Measurements from ENCODE around the genes FOXE1 and HEMGN.

DNA sequence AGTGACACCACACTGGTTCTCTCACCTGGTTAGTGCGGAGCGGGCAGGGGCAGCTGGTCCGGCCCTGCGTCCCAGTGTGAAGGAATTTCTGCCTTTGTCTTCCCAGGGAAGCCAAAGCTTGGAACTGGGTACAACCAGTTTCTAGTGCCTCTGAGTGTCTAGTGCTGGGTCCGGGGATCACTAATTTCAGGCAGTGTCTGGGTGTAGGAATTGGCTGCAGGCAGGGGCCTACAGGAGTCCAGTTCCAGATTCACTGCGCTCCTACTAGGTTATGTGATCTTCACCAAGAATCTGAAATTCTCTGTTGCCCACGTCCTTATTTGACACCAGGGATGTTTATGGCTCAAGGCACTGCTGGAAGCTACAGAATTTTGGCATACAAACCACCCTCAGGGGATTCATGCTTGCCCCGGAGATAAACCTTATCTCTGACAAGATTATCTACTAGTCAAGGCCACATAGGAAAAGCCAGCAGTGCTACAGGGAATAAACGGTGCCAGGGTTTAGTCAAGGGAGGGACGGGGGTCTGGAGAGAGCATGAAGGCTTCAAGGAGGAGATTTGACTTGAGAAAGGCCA lies 120.5 kb upstream of the ERCC6L2 start:
- PRO-cap = no peak

DNA sequence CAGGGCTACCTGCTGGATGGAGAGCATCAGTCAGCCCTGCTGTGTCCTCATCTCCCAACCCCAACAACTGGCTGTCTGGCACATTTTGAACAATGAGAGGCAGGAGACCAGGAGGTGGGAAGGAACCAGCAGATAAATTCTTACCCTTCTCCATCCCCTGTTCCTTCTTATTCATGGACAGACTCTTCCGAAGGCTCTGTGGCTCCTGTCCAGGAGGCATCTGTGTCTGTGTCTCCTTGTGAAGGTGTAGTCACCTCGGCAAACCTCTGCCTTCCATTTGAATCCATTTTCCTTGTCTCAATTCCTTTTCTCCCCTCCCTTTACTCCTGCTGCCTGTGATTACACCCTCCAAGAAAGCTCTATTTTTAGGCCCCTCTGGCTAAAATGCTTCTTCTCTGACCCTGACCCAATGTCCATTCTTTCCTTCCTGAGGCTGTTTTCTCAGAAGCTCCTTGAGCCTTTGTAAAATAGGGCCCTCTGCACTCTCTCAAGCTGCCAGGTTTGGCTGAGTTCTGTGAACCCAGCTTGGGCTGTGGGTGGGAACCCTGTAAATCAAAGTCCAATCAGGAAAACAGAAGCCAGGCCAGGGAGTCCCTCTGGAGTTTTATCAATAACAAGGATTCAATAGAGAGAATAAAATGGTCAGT lies 43.9 kb upstream of the ERCC6L2 start:
- PRO-cap = no peak

- PRO-cap = no peak
Measured at GRCh38 chr9:95960766-95961350, 85.4 kb downstream of the ERCC6L2 start.

- PRO-cap = no peak
Measured at GRCh38 chr9:96009705-96010247, 134.3 kb downstream of the ERCC6L2 start.

- PRO-cap = no peak
Measured at GRCh38 chr9:96073417-96074002, 198.0 kb downstream of the ERCC6L2 start.

- PRO-cap = no peak
Measured at GRCh38 chr9:96087470-96088229, 212.2 kb downstream of the ERCC6L2 start.

GRCh38 chr9:96408658-96409065 lies 9.5 kb downstream of the ZNF367 start:
- PRO-cap = no peak

DNA sequence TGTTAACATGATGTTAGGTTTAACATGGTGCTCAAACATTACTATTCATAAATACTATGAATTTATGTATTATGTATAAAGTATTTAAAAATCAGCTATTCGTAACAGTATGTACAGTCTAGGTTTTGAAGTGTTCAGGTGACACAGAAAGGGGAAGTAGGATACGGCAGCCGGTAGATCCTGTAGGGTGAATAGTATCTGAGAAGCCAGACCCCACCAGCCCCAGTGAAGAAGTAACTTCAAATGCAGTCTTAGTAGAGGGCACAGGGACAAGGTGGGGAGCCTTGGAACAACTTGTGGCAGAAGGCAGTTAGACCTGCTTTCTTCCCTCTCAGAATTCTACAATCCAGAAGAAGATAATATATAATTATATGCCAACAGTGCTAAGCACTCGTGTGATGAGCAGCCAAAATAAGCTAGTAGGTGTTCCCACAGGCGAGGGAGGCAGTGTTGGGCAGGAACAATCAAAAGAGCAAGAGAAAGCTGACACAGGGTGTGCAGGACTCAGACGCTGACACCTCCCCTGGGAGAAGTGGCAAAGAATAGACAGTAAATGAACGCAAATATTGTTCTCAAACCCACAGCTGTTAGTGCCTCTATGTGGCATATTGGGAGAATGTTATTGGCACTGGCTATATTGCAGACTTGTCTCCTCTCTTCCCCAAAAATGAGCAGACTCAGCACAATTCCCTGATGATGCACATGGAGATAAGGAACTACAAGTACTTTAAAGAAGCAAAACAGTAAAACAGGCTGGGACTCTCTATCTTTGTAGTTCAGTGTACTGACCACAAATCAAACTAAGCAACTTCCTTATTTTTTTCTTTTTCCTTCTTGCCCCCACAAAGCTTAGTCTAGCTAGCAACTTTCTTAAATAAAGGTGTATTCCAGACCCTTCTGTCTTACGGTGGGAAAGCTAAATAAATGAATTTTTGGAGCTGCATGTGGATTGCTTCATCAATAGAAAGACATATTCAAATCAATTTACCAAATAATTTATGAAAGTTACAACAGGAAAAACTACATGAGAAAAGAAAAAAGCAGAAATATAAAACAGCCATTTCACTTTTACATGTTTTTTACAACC lies 4.5 kb downstream of the ZNF367 start:
- PRO-cap = no peak

DNA sequence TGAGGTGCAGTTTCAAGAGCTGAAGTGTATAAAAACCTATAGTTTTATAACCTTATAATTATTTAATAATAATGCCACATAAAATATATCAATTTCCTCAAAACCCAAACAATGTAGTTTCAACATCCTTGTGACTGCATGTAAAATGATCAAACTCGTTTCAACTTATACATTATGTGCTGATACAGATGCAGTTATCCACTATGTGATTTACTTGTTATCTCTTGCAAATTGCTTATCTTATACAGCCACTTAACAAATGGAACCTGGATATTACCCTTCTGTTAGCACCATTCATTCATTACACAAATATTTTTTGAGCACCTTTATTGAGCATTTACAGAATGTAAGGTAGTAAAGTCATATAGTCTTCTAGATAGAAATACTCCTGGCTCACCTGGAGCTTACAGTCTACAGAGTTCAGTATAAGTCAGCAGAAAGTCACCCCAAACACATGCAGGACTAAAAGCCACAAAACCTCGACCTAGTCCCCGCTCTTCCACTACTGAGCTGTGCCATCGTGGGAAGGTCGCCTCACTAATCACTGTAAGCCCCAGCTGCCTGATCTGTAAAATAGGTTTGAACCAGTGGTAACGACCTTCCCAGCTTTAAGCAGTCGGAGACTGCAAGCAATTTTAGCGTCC lies 1.6 kb downstream of the ZNF367 start:
- PRO-cap = no peak

- PRO-cap = no peak
Measured at GRCh38 chr9:96895652-96896611, 32.7 kb upstream of the NUTM2G start.

- PRO-cap = no peak
Measured at GRCh38 chr9:97219333-97219708, 88.1 kb upstream of the CCDC180 start.

DNA sequence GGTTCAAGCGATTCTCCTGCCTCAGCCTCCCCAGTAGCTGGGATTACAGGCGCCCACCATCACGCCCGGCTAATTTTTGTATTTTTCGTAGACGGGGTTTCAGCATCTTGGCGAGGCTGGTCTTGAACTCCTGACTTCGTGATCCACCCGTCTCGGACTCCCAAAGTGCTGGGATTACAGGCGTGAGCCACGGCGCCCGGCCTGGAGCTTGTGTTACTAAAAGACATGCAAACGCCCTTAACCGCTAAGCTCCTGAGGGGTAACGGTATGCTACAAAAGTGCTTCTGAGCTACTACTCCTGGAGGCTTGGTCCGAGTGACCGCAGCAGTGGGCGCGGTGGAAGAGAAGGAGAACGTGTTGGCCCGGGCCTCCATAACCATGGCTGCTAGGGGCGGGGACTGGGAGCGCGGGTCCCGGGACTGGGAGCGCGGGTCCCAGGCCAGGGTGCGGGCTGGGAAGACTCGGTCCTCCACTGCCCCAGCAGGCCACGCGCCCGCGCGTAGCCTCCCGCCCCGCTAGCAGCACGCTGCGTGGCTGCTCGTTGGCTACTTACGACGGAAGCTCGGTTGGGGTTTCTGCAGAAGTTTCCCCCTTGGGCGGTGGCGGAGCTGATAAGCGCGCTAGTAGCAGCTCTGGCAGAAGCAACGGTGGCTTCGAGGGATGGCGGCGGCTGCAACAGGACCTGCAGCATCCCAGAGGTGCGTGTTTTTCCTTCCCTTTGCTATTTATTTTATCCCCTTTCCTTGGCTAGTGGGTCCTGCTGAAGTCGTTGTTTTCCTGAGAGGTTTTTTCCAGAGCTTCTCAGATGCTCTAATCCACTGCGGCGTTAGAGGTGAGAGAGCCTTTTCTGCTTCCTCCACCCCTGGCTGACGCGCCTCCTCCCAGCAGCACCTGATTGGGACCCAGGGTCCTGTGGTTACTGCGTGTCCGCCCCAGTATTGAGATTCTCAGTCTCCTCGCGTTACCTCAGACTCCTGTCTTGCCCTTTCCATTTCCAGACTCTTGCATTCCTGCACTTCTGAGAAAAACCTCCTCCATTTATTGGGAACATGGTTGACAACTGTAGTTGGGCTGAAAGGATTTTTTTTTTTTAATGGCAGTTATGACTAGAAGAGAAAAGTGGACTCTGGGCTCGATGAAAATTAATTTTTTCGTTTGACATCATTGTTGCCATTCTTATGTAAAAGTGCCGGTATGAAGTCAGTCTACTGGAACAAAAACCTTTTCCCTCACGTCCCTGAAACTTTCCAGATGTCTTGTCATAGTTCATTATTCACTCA lies 69.1 kb upstream of the CCDC180 start:
- PRO-cap = no peak

DNA sequence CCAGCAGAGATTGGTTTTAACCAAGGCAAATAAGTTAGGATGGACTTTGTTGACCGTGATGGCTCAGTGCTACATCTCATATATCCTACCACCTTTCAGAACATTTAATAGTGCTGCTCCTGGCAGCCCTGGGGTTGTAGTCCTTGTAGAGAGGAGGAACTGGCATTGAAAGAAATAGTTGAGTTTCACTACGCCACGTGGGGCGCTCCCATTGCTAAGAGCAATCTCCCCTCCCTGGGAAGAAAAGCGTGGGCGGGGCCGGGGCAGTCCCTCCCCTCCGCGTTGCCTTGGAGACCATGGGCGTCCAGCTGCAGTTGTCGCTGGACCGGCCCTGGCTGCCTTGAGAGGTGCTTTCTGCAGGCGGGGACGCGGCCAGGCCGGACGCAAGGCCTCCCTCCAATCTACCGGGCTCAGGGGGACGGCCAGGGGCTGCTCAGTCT lies 414 bp upstream of the CCDC180 start:
- PRO-cap = unidirectional peak, plus-strand start at position 350 of the sequence

GRCh38 chr9:97374059-97374644 lies 37.7 kb upstream of the TDRD7 start:
- PRO-cap = no peak

GRCh38 chr9:97531971-97532417 lies 30.5 kb downstream of the TMOD1 start:
- PRO-cap = no peak

- PRO-cap = no peak
Measured at GRCh38 chr9:97852847-97853539, at the start of gene FOXE1. Gene FOXE1, plus strand, starts transcription at chr9:97853226.

- PRO-cap = no peak
Measured at GRCh38 chr9:97853646-97854306, 750 bp downstream of the FOXE1 start.

- PRO-cap = no peak
Measured at GRCh38 chr9:97876720-97877339, 23.8 kb downstream of the FOXE1 start.

- PRO-cap = no peak
Measured at GRCh38 chr9:97910133-97910718, 12.1 kb downstream of the TRMO start.

DNA sequence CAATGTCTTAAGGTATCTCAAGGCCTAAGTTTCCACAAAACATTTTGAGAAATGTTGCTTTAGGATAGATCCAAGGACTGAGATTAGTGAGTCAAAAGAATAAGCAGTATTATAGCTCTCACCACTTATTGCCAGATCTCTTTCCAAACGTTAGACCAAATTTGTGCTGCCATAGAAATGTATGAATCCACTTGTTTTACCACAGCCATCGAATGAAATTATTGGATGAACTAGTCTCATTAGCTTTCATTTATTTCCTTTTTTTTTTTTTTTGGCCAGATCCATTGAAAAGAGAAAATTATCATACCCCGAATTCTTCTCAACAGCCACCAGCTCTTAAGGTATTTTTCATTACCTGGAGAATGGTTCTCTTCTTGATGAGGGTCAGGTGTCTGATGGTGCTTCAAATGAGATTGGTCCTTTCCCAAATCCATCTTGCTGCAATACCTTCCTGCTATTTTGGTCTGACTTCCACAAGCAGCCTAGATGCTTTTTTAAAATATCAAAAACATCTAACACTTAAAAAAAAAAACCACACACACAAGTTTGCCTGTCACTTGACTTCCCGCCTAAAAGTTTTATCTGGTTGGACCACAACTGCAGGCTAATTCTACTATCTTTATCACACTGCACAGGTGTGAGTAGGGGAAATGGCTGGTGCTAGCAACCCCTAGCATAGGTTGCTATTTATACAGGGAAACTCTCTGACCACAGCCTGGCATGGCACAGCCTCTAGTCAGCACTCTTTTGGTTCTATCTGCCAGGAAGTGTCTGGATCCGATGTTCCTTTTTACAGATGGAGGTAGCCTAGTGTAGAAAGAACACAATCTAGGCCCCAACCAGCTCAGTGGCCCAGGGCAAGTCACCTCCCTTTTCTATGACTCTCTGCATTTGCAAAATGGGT lies at the start of gene HEMGN:
TSS of gene HEMGN (minus strand) at position 470 of the 904 bp plus-strand sequence.
- PRO-cap = no peak

All from pulmonary artery (tissue), 1 donor.